Mesangial cell (primary cell): Measurements from ENCODE around the genes CYP4A22 and DMRTA2.

DNA sequence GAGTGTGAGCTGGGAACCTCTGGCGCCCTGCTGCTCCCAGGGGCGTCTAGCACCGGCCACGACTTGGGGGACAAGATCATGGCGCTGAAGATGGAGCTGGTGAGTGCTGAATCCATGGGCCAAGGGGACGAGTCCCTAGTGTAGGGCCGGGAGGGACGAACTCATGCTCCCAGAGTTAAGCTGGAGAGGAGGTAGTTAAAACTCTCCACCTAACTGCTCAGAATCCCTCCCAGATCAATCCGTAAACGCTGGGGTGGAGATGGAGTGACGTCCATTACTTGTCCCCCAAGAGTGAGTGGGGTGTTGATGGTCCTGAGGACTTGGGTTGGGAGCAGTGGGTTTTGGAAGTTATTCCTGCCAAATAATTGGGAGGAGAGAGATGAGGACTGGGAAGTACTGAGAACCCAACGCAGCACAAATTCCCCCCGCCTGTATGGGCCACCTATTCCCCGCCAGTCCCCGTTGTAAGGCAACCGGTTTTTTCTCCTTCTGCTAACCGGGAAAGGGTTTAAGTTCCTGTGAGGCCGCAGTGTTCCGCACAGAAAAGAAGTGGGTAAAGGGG, 473 bp downstream of the LURAP1 start:
- RAMPAGE, long total RNA, result no peak

- RAMPAGE, long total RNA, result no peak
Measured at GRCh38 chr1:46298831-46299619, 4.4 kb downstream of the LRRC41 start.

DNA sequence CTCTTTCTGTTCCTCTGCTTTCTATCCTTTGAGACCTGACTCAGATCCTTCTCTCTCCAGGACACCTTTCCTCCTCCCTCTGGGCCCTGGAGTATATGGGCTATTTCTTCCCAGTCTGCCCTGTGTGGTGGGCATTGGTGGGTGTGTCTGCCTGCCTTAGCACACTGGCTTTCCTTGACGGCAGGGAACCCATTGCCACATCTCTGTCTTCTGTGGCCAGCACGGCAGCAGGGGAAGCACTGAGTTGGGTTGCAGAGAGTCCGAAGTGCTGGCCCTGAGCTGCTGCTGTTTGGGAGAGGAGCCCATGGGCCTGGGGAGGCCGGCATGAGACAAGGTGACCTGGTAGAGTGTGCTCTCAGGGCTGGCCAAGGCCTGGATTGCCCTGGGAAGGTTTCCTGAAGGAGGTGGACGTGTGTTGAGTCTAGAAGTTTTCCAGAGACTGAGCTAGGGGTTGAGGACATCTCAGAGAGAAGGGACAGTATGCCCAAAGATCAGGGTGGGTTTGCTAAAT, 20.1 kb downstream of the FAAH start:
- RAMPAGE, long total RNA, result no peak

- RAMPAGE, long total RNA, result no peak
Measured at GRCh38 chr1:46612909-46613520, 3.6 kb downstream of the MOB3C start.

- RAMPAGE, long total RNA, result no peak
Measured at GRCh38 chr1:46643041-46643544, 25.1 kb downstream of the ATPAF1 start.

- RAMPAGE, long total RNA, result no peak
Measured at GRCh38 chr1:46724851-46725641, 6.1 kb upstream of the EFCAB14 start.

- RAMPAGE, long total RNA, result no peak
Measured at GRCh38 chr1:46757534-46758324, 38.8 kb upstream of the EFCAB14 start.

GRCh38 chr1:46900093-46900542, 41.2 kb downstream of the CYP4A11 start:
- RAMPAGE, long total RNA, result no peak

- RAMPAGE, long total RNA, result no peak
Measured at GRCh38 chr1:47136965-47137619, at the start of gene CYP4A22. TSS of gene CYP4A22 (plus strand) at chr1:47137441.

GRCh38 chr1:47181855-47182308, 8.0 kb downstream of the PDZK1IP1 start:
- RAMPAGE, long total RNA, result no peak

GRCh38 chr1:47234924-47235853, 3.2 kb upstream of the TAL1 start:
- RAMPAGE, long total RNA, result no peak

GRCh38 chr1:47368064-47368823, 34.7 kb downstream of the CMPK1 start:
- RAMPAGE, long total RNA, result no peak

DNA sequence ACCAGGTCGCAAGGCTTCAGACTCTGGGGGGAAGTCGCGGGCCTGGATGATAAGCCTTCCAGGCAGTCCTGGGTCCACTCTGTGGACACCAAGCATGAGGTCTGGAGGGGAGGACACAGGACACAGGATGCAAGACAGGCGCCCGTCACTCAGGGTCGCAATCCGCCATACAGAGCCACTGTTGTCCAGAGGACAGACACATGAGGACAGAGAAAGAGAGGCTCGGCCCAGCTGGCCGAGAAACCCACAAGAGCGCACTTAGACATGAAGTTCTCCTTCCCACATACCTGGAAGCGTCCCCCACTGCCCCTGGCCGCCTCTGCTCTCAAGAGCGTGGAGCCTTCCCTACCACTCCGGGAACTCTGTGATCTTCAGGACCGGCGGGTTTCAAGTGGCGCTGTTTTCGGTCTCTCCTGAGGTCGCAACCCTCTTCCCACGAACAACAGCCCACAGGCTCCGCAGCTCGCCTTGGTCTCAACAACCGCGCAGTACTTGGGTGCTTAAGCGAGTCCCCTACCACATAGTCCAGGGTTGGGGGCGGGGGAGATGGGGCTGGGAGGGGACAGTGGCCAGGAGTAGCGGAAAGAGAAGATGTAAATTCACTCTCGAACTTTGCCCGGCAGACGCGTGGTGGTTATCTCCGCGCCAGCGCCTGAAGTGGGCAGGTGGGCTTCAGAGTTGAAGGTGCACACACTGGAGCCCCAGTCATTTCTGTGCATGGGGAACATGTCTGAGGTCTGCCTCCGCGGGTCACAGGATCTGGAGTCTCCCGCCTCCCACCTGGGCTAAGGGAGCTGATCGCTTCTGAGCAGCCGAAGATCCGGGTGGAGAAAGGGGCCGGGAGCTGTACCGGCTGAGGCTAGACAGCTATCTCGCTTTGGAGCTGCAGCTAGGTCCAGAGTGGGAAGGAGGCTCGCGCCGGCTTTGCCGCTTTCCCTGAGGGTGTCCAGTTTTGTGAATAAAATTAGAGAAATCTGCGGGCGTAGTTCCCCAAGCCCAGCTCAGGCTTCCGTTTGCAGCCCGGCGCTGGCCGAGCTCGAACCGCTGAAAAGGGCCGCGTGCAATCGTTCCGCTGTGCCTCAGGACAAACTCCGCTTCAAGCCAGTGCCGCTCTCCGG, 4.4 kb upstream of the FOXD2 start:
- RAMPAGE, long total RNA, result no peak

- RAMPAGE, long total RNA, result no peak
Measured at GRCh38 chr1:47817617-47818297, 179.4 kb downstream of the TRABD2B start.

DNA sequence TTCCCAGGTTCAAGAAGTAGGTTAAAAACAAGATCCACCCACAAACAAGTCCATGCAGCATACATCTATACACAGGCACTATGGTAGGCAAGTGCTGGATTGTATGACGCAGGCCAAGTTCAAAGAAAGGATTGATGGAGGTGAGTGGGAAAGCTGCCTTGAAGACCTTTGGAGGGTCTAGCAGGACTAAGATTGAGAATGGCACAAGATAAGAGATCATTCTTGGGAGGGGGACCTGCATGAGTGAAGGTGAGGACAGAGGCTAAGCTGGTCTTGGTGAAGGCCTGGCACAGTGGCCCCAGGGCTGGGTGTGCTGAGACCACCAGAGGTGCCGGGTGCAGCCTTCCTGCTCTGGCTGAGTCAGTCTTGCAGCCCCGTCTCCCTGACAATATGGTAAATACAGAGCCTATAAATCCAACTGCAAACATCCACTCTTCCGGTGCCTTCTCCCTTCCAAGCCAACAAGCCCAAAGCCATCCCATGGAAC, 70.2 kb downstream of the TRABD2B start:
- RAMPAGE, long total RNA, result no peak

- RAMPAGE, long total RNA, result no peak
Measured at GRCh38 chr1:48368219-48368946, 103.6 kb downstream of the SPATA6 start.

DNA sequence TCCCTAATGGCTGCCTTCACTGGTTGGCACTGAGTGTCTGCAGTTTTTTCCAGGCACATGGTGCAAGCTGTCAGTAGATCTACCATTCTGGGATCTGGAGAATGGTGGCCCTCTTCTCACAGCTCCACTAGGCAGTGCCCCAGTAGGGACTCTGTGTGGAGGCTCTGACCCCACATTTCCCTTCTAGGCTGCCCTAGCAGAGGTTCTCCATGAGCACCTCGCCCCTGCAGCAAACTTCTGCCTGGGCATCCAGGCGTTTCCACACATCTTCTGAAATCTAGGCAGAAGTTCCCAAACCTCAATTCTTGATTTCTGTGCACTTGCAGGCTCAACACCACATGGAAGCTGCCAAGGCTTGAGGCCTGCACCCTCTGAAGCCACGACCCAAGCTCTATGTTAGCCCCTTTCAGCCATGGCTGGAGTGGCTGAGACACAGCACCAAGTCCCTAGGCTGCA, 62.6 kb downstream of the SPATA6 start:
- RAMPAGE, long total RNA, result no peak

DNA sequence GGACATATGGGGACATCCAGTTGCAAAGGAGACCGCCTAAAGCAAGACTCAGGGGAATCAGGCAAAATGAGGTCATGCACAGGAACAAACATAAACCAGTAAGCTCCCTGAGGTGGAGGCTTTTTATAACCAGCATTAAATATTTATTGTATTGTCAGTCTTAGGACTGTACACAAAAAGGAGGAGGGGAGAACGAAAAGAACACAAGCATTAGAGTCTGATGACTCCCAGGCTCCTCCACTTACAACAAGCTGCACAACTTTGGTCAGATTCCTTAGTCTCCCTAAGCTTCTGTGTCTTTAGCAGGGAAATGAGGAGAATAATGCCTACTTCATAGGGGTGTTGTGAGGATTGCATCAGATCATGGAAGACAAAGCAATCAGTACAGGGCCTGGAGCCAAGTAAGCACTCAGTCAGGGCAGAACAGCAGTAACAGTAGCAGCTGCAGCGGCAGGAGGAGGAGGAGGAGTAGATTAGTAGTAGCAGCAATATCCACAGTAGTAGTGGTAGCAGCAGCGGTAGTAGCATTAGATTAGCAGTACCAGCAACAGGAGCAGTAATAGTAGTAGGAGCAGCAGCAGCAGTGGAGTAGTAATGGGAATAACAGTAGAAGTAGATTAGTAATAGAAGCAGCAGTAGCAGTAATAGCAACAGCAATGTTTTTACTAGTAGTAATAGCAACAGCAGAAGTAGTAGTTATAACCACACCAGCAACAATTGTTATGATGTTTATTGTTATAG, 54.2 kb upstream of the SPATA6 start:
- RAMPAGE, long total RNA, result no peak

GRCh38 chr1:50422974-50424003, at the start of gene DMRTA2:
TSS of gene DMRTA2 (minus strand) at chr1:50423443.
- RAMPAGE, long total RNA, result no peak

GRCh38 chr1:50892248-50893368, 67.5 kb downstream of the FAF1 start:
- RAMPAGE, long total RNA, result no peak